Cardiac muscle cell (in vitro differentiated cells and primary cell): ENCODE measurements around the genes SCGB1C2, GEMIN4 and GLOD4.

GRCh38 chr17:137376-137752 lies at the start of gene SCGB1C2:
Gene SCGB1C2, plus strand, starts transcription at chr17:137569.
- RAMPAGE, long total RNA, result no peak
- RRBS, result no CpG with 5 or more reads among the region's 11 CpGs

DNA sequence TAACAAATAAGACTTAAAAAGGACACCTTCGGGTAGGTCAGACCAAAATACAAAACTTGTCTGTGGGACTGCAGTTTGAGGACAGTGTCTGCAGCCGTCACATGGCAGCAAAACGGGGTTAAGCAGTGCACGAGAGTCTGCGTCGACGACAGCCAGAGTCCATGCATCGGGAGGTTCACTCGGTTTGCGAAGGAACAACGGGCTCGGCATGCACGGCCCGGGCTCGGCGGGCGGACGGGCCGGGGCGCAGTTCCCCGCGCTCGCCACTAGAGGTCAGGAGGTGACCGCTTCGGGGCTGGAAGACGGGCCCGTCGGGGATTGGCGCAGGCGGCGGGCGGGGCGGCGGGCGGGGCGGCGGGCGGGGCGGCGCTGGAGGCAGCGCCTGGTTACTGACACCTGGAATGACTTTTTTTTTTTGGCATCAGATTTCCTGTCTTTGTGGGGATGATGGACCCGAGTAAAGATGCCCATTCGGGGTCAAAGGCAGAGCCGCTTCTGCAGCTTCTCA lies 6.4 kb downstream of the SCGB1C2 start:
- RAMPAGE, long total RNA, result no peak
- RRBS, result no CpG with 5 or more reads among the region's 44 CpGs

GRCh38 chr17:234136-235379 lies 53.1 kb upstream of the DOC2B start:
- RAMPAGE, long total RNA, result no peak
- RRBS, result 90% methylated on average over 1 of the region's 47 CpGs

DNA sequence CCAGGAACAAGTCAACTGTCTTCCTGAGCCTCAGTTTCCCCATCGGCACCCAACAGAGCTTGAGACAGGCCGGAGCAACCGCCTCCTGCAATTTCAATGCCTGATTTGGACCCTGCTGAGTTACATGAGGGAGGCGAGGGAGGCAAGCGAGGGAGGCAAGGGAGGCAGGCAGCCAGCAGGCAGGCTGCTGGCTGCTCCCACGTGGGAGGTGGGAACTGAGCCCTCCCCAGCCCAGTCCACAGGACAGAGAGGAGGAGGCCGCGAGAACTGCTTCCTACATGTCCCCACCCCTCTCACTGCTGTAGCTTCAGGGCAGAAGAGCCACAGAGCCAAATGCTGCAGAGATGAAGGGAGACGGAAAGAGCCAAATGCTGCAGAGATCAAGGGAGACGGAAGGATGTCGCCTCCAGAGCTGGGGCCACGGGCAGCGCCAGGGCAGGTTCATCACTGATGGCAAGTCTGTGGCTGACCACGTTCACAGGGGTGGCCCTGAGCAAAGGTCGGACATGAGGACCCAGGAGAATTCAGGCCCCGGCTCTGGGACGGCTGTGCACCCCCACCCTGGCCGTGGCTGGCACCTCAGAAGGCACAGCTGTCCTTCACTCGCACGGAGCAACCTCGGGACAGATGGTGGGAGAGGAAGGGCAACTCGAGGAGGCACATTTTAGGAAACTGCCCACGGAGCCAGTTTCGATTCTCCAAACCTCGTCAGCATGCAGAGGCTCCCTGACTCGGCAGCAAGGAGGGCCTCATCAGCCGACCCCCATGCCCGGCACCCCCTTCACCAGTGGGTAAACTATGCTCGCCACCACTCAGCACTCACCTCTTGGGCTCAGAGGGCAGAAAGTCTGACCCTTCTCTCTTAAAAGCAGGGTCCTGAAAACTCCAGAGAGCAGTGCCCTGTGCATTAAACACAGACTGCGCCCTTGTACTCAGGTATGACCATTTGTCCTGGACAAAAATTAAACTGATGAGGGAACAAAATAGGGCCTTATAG lies 21.4 kb downstream of the RPH3AL start:
- RAMPAGE, long total RNA, result no peak
- RRBS, result no CpG with 5 or more reads among the region's 30 CpGs

DNA sequence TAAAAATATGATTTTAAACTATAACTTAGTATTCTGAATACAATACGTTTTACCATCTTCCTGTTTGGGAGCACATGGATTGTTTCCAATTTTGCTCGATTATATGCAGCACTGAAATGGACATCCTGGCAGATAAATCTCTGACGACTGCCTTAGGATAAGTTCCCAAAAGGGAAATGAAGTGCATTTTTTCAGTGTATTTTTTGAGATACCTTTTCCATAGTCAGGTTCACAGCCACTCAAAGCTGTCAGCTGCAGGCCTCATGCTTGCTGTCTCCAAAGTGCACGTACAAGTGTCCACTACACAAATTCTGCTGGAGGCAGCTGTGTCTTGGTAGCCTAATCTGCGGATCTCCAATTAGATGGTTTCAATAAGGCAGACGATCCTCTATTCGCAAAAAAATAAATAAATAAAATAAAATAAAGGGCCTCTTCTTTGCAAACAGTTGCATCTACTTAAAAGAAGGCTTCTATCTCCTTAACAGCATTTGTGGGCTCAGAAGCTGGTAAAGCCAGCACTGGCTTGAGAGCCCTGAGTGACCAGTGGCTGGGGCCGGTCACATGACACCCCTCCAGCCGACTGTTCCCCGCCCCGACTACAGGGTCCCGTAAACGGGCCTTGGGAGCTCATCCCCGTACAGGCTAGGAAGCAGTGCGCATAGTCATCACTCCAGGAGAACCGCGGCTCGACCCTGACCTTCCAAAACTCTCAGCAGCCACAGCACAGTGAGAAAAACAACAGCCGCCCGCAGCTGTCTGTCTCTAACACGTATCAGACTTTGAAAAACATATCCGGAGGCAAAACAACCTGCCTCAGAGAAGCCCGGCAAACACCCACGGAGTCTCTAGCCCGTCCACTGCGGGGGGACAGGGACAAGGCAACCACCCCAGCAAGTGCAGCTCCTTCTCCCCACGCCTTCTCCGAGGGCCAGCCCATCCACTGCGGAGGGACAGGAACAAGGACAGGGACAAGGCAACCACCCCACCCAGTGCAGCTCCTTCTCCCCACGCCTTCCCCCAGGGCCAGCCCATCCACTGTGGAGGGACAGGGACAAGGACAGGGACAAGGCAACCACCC lies 18.7 kb downstream of the RPH3AL start:
- RAMPAGE, long total RNA, result no peak
- RRBS, result no CpG with 5 or more reads among the region's 30 CpGs

DNA sequence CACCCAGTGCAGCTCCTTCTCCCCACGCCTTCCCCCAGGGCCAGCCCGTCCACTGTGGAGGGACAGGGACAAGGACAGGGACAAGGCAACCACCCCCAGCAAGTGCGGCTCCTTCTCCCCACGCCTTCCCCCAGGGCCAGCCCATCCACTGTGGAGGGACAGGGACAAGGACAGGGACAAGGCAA lies 18.1 kb downstream of the RPH3AL start:
- RAMPAGE, long total RNA, result no peak
- RRBS, result no CpG with 5 or more reads among the region's 4 CpGs

GRCh38 chr17:512633-513274 lies 102.6 kb downstream of the C17orf97 start:
- RAMPAGE, long total RNA, result no peak
- RRBS, result no CpG with 5 or more reads among the region's 14 CpGs

- RAMPAGE, long total RNA, result no peak
- RRBS, result no CpG with 5 or more reads among the region's 2 CpGs
These were observed 149.6 kb downstream of the C17orf97 start for GRCh38 chr17:559541-560349.

GRCh38 chr17:602376-603117 lies 112.1 kb downstream of the VPS53 start:
- RAMPAGE, long total RNA, result no peak
- RRBS, result no CpG with 5 or more reads among the region's 9 CpGs

DNA sequence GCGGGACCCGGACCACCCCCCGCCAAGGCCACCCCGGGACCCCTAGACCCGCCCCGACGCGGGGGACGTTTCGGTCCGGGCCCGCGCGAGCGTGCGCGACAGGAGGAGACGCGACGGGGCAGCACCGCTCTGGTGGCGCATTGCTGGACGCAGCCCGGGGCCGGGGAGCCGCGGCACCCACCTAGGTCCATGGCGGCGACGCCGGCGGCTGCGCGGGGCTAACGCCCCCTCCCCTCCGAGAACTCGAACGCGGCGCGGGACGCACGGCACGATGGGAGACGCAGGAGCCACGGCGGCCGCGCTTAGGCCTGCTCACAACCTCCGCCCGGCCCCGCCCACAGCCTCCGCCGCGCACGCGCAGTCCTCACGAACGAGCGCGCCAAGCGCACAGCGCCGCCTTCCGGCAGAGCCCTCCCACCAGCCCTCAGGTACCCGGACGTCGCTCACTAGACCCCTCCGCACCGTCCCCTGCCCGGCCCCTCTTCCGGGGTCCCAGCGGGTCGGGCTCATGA lies at the start of gene GEMIN4:
Gene GEMIN4, minus strand, starts transcription at position 313 of the 512 bp plus-strand sequence.
- RAMPAGE, long total RNA, result no peak
- RRBS, result 2% methylated on average over 49 of the region's 74 CpGs

- RAMPAGE, long total RNA, result no peak
- RRBS, result no CpG with 5 or more reads among the region's 13 CpGs
These were observed 12.2 kb downstream of the GLOD4 start for GRCh38 chr17:769717-770421.

GRCh38 chr17:781860-782528 lies at the start of gene GLOD4:
Gene GLOD4, minus strand, starts transcription at chr17:782280.
- RAMPAGE, long total RNA, result start-site peak on the minus strand at chr17:782265-782344, 890 and 454 reads in 2 replicates
- RRBS, result 2% methylated on average over 20 of the region's 72 CpGs

DNA sequence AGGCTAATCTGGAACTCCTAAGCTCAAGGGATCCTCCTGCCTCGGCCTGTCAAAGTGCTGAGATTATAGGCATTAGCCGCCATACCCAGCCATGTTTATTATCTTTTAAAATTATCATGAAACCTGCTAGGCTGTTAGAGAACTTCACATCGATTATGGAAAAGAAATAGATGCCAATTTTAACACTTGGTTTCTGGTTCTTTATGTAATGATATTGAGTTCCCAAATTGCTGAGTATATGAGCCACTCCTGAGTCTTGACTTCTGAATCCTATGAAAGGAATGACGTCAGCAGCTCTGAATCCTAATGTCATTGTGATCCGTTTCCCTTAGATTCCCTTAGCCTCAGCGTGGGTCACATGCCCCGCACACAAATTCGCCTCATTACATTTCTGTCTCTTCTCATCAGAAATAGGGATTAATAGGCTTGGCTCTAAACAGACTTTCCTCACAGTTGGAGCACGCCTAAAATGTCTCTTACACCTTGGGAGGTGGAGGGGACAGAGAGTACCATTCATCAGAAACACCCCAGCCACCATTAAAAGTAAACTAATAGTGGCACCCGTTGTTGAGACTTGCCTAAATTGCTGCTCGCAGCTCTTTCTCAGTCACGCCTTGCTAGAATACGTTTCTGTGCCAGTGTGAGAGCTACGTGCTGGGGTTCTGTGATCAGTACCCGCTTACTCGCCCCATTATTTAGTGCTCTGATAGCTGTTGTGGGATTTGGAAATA lies 7.0 kb downstream of the MRM3 start:
- RAMPAGE, long total RNA, result no peak
- RRBS, result no CpG with 5 or more reads among the region's 16 CpGs

- RAMPAGE, long total RNA, result no peak
- RRBS, result no CpG with 5 or more reads among the region's 20 CpGs
These were observed 77.0 kb downstream of the MRM3 start for GRCh38 chr17:858943-859795.

DNA sequence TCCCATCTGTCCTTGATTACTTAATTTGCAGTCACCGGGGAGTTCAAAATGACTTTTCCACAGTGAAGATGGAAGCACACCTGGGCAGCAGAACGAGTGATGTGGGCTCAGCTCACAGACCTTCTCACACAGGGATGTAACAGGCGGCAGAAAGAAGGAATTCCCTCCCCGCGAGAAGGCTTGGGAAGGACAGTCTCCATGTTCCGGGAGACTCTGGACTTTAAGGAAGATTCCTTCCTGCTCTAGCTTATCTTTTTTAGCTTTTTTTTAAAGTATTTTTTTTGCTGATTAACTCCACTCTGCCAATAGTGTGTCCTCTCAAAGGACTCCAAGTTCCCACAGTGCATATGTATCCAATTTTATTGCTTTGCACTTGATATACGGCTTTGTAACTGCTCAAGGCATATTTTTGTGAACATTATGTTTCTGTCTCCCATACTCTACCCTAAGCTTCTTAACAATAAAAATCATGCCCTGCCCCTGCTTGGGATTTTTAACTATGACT lies 68.8 kb downstream of the NXN start:
- RAMPAGE, long total RNA, result no peak
- RRBS, result no CpG with 5 or more reads among the region's 7 CpGs

GRCh38 chr17:921019-921532 lies 58.5 kb downstream of the NXN start:
- RAMPAGE, long total RNA, result no peak
- RRBS, result 64% methylated on average over 5 of the region's 17 CpGs

GRCh38 chr17:924826-925497 lies 54.6 kb downstream of the NXN start:
- RAMPAGE, long total RNA, result no peak
- RRBS, result no CpG with 5 or more reads among the region's 13 CpGs

DNA sequence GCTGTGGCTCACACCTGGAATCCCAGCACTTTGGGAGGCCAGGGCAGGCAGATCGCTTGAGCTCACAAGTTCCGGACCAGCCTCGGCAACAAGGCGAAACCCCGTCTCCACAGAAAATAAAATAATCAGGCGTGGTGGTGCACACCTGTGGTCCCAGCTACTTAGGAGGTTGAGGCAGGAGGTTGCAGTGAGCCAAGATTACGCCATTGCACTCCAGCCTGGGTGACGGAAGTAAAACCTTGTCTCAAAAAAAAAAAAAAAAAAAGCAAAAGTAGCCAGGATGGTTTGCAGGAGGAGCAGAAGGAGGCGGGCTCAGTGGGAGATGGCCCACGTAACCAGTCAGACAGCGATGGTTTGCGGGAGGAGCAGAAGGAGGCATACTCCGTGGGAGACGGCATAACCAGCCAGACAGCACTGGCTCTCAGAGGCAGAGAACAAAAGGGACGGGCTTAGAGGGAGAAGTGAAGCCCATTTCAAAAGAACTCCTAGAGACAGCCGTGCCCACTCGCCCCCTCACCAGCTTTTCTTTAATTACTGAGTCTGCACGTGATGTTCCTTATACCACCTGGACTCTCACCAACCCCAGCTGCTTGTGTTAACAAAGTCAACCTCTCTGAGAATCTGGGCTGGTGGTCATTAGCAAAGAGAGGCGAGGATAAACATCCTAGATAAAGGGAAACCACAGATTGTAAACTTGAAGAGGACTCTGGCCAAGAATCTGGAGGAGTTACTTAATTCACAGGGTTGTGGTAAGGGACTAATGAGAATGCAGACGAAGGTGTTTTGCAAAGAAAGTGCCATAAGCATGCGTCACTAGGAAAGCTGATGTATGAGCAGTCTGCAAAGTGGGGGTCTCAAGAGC lies 52.0 kb downstream of the NXN start:
- RAMPAGE, long total RNA, result no peak
- RRBS, result no CpG with 5 or more reads among the region's 21 CpGs

GRCh38 chr17:969083-969706 lies 10.4 kb downstream of the NXN start:
- RAMPAGE, long total RNA, result no peak
- RRBS, result no CpG with 5 or more reads among the region's 21 CpGs

GRCh38 chr17:969707-970369 lies 9.7 kb downstream of the NXN start:
- RAMPAGE, long total RNA, result no peak
- RRBS, result no CpG with 5 or more reads among the region's 18 CpGs